Iris pigment epithelial cell (primary cell): ENCODE data around the genes H3C6 and BTN2A1.

DNA sequence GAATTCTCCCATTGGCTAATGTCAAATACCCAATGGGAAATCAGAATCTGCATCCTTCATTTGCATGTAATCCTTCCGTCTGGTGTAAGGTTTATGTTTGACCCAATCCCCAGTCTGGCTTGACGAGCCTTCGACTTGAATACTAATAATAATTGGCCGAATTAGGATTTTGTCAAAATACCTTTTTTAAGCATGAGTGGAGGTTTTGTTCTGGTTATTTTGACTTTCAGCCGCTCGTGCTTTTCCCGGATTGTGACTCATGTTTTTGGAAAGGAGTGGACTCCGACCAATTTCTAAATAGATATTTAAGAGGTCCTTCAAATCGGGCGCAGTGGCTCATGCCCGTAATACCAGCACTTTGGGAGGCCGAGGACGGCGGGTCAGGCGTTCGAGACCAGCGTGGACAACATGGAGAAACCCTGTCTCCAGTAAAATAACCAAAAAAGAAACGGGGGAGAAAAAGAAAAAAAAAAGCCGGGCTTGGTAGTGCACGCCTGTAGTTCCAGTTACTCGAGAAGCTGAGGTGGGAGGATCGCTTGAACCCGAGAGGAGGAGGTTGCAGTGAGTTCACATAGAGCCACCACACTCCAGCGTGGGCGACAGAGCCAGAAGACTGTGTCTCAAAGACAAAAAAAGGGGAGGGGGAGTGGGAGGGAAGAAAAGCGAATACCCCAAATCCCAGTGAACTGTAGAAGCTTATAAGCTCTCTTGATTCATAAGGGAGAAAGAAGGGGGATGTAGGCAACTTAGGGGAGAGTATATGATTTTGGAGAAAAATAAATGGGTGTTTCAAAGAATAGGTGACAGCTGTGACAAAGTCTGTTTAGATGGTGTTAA lies 471 bp upstream of the H2AC4 start:
- RRBS, result no CpG with 5 or more reads among the region's 26 CpGs

- RRBS, result 0% methylated on average over 4 of the region's 50 CpGs
Observed at GRCh38 chr6:26043793-26044912, 640 bp upstream of the H2BC3 start.

- RRBS, result no CpG with 5 or more reads among the region's 4 CpGs
Observed at GRCh38 chr6:26126679-26127492, 2.9 kb downstream of the H2AC6 start.

DNA sequence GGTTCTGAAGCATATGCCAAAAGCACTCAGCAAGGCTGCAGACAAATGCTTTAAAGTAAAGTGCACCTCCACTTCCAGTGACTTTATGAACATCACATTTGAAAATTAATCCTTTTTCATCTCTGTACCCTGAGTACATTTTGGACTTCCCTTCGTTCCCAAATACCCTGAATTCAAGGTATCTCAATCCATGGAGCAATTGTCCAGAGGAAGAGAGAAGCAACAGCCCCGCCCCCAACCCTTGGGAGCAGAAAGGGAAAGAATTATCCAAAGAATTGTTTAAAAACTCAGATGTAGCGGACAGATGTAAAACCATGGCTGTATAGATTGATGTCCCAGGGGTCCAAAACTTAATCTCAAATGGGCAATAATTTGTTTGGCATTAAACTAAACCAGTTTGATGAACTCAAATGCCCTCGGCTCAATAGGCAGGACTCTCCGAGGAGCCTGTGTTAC lies 691 bp upstream of the H1-4 start:
- RRBS, result no CpG with 5 or more reads among the region's 5 CpGs

DNA sequence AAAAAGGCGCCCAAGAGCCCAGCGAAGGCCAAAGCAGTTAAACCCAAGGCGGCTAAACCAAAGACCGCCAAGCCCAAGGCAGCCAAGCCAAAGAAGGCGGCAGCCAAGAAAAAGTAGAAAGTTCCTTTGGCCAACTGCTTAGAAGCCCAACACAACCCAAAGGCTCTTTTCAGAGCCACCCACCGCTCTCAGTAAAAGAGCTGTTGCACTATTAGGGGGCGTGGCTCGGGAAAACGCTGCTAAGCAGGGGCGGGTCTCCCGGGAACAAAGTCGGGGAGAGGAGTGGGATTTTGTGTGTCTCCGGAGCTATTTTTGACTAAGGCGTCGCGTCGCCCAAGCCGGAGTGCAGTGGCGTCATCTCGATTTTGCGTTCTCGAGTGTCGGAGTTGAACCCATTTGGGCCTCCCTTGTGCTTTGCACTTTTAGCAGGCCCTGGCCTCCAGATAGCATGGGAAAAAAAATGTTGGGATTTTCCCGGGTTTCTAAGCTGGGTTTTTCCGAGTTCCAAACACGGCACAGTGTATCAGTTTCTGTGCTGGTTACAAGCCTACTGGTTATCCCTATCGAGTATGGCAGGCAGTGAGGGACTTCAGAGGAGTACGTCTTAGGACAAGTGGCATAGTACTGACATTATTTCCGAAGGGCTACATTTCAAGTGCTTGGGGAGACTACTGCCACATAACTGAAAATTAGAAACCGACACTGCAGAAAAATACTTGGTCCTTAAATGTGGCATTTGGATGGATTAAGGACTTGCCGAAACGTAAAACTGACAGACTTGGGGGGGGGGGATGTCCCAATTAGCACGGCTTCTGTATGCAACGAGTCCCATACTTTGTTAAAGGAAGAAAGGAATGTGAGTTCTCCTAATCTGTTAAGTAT lies 747 bp upstream of the H2BC5 start:
- RRBS, result 15% methylated on average over 6 of the region's 34 CpGs

- RRBS, result no CpG with 5 or more reads among the region's 6 CpGs
Observed at GRCh38 chr6:26157816-26158015, 206 bp upstream of the H2BC5 start.

GRCh38 chr6:26170186-26170570 lies 12.3 kb downstream of the H2BC5 start:
- RRBS, result no CpG with 5 or more reads among the region's 2 CpGs

GRCh38 chr6:26171037-26171568 lies 12.5 kb upstream of the H2BC6 start:
- RRBS, result no CpG with 5 or more reads among the region's 3 CpGs

GRCh38 chr6:26202251-26202783 lies 2.1 kb upstream of the H4C5 start:
- RRBS, result no CpG with 5 or more reads among the region's 8 CpGs

DNA sequence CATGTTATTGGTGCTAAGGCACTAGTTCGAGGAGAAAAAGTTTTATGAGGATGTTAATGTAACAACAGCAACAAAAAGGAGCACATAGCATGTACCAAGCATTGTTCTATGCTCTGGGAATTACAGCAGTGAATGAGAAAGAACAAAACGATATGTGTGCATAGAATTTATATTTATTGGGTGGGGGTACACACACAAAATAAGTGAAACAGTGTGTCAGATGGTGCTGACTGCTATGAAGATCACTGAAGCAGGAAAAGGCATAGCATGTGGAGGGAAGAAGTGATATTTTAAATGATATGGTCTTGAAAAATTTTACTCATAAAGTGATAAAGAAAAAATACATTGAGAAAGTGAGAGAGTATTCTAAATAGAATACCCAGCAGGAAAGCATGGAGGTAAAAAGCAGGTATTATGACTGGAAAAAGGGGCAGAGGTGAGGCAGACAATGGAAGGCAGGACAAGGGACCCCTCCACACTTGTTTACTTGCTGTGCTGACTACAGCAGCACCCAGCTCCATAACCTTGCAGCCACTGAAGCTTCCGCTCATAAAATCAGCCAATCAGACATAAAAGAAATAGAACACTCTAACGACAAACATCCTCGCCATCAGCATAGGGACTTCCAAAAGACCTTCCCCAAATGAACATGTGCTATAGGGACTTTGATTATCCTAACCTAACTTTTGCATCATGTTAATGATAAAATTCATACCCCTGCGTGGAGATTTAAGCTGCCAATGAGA lies 2.7 kb downstream of the H4C5 start:
- RRBS, result no CpG with 5 or more reads among the region's 6 CpGs

DNA sequence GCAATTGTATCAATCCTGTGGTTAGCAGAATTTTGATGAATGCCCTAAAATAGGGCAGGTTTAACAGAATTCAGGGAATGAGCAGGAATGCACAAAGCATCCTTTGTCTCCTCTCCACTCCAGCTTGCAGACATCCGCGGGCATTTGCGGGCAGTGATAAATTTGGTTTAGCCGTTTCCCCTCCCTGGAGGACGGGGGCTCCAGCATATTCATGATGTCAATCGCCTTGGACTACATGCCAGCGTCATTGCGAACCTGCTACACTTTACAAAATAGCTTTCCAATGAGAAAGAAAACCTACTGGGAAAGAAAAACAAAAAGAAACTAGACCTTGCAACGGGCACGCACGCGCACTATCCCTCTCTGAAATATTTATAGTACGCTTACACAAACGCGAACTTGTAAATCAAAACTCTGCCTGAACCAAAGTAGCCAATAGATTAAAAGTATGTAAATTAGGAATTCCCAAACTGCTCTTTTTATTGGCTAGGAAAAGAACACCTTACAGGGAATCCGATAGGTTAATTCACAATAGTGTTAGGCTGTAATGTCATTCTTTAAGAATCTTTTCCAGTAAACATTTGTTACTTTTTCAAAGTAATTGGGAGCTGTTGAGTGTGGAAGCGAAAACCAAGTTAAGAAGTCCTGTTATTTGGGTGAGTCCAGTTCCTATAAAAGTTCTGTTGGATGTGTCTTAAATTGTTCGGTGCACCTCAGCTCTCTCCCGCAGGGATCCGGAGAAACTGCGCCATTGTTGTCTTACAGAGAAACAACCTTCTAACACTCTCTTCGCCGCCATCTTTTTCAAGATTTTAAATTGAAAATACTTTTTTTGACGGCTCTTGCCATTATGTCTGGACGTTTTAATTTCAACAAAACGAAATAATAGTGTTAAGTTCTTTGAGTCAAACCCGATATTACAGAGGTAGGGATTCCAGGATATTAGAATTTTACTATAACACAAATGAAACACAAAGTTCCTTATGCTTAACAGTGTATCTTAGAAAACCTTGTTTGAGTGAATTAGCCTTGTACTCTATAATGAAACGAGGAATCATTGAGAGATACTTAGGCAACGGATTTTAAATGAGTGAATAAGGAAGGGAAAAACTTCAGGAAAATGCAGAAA lies 921 bp upstream of the H3C6 start:
- RRBS, result no CpG with 5 or more reads among the region's 29 CpGs

DNA sequence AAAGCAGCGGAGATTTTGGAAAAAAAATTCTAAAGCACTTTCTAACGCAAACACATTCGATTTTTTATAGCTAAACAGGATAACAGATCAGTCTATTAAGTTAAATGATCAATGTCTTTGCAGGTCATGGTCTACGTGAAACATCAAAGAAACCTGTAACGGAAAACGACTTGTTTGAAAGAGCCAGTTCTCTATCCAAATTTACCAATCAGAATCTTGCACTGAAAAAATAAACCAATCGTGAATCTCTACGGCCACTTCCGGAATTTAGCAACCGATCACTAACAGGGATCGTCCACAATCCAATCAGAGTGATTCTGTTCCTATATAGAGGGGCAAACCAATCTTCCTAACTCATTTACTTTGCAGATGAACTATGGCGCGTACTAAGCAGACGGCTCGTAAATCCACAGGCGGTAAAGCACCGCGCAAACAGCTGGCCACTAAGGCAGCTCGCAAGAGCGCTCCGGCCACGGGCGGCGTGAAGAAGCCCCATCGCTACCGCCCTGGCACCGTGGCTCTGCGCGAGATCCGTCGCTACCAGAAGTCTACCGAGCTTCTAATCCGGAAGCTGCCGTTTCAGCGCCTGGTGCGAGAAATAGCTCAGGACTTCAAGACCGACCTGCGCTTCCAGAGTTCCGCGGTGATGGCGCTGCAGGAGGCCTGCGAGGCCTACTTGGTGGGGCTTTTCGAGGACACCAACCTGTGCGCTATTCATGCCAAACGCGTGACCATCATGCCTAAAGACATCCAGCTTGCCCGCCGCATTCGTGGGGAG lies at the start of gene H3C6:
Gene H3C6 (plus strand): TSS at position 357 of the 778 bp plus-strand sequence.
- RRBS, result no CpG with 5 or more reads among the region's 49 CpGs

- RRBS, result 3% methylated on average over 3 of the region's 25 CpGs
Observed at GRCh38 chr6:26241007-26241586, 904 bp downstream of the H4C6 start.

- RRBS, result no CpG with 5 or more reads among the region's 23 CpGs
Observed at GRCh38 chr6:26273602-26274527, 1.1 kb downstream of the H2BC10 start.

DNA sequence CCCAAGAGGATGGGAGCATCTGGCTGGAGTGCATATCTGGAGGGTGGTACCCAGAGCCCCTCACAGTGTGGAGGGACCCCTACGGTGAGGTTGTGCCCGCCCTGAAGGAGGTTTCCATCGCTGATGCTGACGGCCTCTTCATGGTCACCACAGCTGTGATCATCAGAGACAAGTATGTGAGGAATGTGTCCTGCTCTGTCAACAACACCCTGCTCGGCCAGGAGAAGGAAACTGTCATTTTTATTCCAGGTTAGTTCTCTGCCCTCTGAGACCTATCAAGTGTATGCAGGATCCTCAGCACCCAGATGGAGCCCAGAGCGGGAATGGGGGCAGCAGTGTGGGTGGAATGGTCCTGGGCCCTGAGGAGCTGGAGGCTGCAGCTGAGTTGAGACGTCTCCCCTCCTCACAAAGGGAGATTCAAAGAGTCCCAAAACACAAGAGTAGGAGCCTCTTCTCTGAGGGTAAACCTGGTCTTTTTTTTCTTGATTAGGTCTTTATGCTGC lies 5.2 kb downstream of the BTN2A2 start:
- RRBS, result no CpG with 5 or more reads among the region's 7 CpGs

DNA sequence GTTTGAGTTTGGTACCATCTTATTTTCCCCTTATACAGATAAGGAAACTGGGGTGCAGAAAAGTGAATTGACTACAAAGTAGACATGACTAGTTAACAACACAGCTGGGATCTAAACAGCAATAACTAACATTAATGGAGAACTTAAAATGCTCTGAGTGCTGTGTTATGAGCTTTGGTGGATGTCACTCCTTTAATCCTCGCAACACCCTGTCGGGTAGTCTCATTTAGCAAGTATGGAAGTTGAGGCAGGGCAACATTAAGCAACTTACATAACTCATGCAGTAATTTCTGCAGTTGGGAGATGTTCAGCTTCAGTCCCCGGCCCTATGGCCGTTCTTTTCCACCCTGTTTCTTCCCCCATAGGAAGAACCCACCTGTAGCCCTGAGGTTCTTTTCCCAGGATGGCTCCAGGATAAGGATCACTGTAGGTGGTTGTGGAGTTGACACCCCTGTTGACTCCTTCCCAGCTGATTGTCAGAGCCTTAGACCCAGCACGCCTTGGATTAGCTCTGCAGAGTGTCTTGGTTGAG lies 11.9 kb downstream of the BTN3A1 start:
- RRBS, result no CpG with 5 or more reads among the region's 5 CpGs

GRCh38 chr6:26457314-26458485 lies at the start of gene BTN2A1:
BTN2A1 (plus strand) TSS chr6:26457955.
- RRBS, result 2% methylated on average over 9 of the region's 37 CpGs

GRCh38 chr6:26465160-26465586 lies 7.4 kb downstream of the BTN2A1 start:
- RRBS, result no CpG with 5 or more reads among the region's 5 CpGs

- RRBS, result no CpG with 5 or more reads among the region's 9 CpGs
Observed at GRCh38 chr6:26538973-26539453, 847 bp downstream of the HMGN4 start.

- RRBS, result no CpG with 5 or more reads among the region's 6 CpGs
Observed at GRCh38 chr6:26594340-26594675, 2.4 kb upstream of the ABT1 start.